ENCODE data around the genes SELENOH and OR10W1.

- RRBS: no CpG with 5 or more reads among the region's 6 CpGs
These were observed 6.9 kb upstream of the SELENOH start for GRCh38 chr11:57734381-57734877.

- RRBS: no CpG with 5 or more reads among the region's 3 CpGs
These were observed 5.5 kb upstream of the SELENOH start for GRCh38 chr11:57735620-57736322.

DNA sequence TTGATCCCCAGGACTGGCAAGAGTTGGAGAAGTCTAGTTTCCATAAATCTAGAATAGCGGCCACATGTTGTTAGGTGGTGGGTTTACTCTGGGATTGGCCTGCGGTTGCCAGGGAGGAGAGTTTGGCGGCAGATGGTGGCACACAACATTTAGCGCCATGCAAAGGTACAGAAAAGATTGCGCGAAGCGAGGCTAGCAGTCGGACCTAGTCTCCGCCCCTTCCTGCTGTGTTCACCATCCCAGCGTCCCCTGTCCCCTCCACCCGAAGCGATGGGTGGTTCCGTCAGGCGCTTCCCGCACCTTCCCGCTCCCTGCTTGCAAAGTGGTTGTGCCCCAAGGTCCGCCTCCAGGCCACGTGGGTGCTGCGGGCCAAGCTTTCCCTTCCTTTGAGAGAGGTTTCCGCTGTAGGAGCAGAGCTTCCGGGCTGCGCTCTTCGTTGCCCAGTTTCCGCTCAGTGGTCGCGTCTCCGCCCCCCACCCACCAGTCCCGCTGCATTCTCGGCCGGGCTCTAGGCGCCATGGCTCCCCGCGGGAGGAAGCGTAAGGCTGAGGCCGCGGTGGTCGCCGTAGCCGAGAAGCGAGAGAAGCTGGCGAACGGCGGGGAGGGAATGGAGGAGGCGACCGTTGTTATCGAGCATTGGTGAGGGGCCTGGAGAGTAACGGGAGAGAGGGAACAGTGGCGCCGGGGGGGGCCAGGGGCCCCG lies at the start of gene SELENOH:
Gene SELENOH, plus strand, starts transcription at position 413 of the 703 bp plus-strand sequence.
- RRBS: 3% methylated on average over 7 of the region's 50 CpGs

GRCh38 chr11:57822123-57822585 lies 60.6 kb downstream of the CTNND1 start:
- RRBS: no CpG with 5 or more reads among the region's 7 CpGs

- RRBS: no CpG with 5 or more reads among the region's 3 CpGs
These were observed at the start of gene OR10W1 for GRCh38 chr11:58268016-58268664. Gene OR10W1 (minus strand): TSS chr11:58268260.

GRCh38 chr11:58641363-58641755 lies 18.9 kb downstream of the CNTF start:
- RRBS: no CpG with 5 or more reads among the region's 3 CpGs

- RRBS: no CpG with 5 or more reads among the region's 15 CpGs
These were observed 11.9 kb upstream of the GLYATL1 start for GRCh38 chr11:58927205-58928067.

DNA sequence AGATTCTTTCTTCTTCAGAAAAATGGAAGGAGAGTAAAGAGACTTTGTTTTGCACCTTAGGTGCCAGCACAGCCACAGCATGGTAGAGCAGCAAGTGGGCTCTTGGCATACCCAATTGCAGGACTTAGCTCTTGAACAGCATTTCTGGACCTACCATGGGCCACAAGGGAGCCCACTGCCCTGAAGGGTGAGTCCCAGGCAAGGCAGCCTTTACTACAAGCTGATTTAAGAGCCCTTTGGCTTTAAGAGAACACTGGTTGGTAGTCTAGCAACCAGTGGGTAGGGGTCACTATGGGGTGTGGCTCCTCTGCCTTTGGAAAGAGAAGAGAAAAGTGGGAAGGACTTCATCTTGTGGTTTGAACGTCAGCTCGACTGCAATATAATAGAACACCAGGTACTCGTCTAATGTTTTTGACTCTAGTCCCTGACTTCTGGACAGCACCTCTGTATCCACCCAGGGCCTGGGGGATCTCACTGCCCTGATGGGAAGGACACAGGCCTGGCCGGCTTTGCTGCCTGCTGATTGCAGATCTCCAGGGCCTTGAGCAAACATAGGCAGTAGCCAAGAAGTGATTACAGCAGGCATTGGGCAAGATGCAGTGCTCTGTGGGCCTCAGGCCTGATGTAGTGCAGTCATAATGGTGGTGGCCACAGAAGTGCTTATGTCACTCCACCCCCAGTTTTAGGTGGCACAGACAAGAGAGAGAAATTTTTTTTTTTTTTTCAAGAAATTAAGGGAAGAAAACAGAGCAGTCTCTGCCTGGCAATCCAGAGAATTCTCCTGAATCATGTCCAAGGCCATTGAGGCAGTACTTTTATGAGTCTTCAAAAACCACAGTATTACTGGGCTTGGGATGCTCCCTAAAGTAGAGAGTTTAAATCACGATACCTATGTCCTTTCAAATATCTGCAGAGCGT lies 73.3 kb upstream of the GLYATL1B start:
- RRBS: no CpG with 5 or more reads among the region's 6 CpGs

GRCh38 chr11:59171436-59171863 lies 482 bp upstream of the DTX4 start:
- RRBS: no CpG with 5 or more reads among the region's 24 CpGs

- RRBS: 0% methylated on average over 4 of the region's 34 CpGs
These were observed 1.3 kb downstream of the DTX4 start for GRCh38 chr11:59173029-59173872.

GRCh38 chr11:59271814-59272458 lies 59.2 kb upstream of the MPEG1 start:
- RRBS: no CpG with 5 or more reads among the region's 4 CpGs

DNA sequence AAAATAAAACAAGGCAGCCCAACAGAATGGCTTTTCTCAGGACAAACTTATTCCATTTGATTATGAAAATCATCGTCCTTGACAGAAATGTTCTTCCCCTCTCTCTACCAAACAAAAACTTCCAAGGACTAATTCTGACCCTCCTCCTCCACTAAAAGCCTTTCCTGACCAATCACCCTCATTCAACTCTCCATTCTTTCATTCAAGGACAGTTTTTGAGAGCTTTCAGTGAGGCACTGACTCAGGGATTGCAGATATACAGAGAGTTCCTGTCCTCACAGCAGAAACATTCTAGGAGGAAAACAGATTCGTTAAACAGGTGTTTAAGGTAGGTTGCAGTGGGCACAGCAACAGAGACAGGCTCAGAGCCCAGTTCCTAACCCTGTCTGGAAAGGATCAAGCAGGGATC lies 41.5 kb downstream of the OR4D9 start:
- RRBS: no CpG with 5 or more reads among the region's 2 CpGs

GRCh38 chr11:59557964-59558218 lies 46.6 kb downstream of the OR4D9 start:
- RRBS: no CpG with 5 or more reads among the region's 5 CpGs

GRCh38 chr11:59615977-59616639 lies 534 bp upstream of the OSBP start:
- RRBS: no CpG with 5 or more reads among the region's 28 CpGs

DNA sequence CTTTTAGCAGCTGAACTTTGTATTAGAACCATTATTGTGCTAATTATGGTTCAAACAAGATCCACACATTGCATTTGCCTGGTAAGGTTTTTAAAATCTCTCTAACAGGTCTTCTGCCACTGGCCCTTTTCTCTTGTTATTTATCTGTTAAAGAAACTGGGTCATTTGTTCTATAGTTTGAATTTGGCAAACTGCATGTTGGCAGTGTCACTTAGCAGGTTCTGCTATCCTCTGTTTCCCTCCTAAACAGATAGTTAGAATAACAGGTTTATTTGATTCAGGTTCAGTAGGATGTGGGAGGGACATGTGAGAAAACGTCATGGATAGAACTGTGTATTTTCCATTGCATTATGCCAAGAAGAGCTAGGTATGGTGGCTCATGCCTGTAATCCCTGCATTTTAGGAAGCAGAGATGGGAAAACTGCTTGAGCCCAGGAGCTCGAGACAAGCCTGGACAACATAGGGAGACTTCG lies 24.4 kb downstream of the PATL1 start:
- RRBS: no CpG with 5 or more reads among the region's 3 CpGs

DNA sequence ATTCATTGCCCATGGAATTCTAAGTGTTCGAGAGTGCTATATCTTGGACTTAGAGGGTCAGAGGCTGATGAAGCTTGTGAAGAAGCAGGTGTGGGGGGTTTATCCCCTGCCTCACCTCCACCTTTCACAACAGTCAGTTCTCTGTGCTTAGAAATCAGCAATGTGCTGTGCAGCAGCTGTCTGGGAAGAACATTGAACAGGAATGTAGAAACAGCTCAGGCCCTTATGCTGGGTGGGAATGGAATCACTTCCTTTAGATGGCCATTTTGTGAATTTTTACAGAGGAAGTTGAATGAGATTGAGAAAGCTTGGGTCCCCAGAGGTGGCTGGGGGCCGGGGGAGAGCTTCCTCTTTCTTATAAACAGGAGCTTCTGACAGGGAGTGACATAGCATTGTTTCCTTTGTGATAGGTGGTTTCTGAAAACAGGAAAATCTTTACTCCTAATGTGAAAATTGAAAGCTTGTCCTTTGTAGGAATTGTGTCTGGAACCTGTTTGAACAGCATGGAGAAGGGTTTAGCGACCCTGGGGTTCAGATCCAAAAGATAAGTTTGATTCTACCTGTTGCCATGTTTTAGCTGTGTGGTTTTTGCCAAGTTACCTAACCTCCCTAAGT lies 17.0 kb downstream of the STX3 start:
- RRBS: no CpG with 5 or more reads among the region's 3 CpGs

- RRBS: no CpG with 5 or more reads among the region's 3 CpGs
These were observed 21.2 kb downstream of the STX3 start for GRCh38 chr11:59776246-59776874.

DNA sequence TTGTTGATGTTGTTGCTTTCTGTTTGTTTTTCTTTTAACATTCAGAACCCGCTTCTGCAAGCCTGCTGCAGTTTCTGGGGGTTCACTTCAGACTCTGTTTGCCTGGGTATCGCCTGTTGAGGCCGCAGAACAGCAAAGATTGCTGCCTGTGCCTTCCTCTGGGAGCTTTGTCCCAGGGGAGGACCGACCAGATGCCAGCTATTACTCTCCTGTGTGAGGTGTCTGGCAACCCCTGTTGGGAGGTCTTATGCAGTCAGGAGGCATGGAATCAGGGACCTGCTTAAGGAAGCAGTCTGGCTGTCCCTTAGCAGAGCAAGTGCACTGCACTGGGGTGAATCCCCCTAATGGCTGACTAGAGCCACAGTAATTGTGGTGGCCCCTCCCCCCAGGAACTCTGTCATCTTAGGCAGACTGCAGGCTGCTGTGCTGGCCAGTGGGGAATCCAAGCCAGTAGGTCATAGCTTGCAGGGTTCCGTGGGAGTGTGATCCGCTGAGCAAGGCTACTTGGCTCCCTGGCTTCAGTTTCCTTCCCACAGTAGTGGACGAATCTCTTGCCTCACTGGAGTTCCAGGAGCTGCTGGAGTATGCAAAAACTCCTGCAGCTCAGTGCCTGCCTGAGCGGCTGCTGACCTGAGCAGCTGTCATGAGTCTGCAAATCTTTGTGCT lies 13.0 kb downstream of the OOSP3 start:
- RRBS: no CpG with 5 or more reads among the region's 8 CpGs

GRCh38 chr11:60195836-60196520 lies 13.1 kb upstream of the MS4A6A start:
- RRBS: no CpG with 5 or more reads among the region's 4 CpGs